Camera-type eye (tissue), 1 donor: ENCODE measurements around a stretch of chr2.

- RAMPAGE, long total RNA, result no peak
Observed at GRCh38 chr2:235792529-235793193, 298.8 kb downstream of the AGAP1 start.

GRCh38 chr2:235914348-235915323, 253.6 kb downstream of the GBX2 start:
- RAMPAGE, long total RNA, result no peak

DNA sequence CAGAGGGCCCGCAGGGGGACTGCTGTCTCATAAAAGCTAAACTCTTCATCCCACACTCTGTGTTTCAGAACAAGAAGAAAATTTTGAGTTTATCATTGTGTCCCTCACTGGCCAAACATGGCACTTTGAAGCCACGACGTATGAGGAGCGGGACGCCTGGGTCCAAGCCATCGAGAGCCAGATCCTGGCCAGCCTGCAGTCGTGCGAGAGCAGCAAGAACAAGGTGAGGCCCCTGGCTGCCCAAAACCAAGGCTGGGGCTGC, 131.8 kb downstream of the GBX2 start:
- RAMPAGE, long total RNA, result no peak

- RAMPAGE, long total RNA, result no peak
Observed at GRCh38 chr2:236164164-236164850, 3.9 kb downstream of the GBX2 start.

DNA sequence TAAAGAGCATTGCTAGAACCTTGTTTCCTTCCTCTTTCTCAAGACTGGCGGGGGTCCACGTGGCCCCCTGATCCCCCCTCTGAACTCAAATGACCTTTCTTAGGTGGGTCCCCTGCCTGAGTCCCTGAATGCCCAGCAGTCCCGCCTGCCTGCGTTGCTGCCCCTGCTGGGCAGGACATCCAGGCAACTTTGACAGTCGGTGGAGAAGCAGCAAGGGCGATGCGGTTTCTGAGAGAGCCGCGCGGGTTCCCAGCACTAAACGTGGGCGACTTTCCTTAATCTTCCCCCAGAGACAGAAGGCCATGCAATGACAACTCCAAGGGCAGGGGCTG, 27.7 kb downstream of the ASB18 start:
- RAMPAGE, long total RNA, result no peak

GRCh38 chr2:236334338-236334897, 70.2 kb upstream of the ASB18 start:
- RAMPAGE, long total RNA, result no peak

DNA sequence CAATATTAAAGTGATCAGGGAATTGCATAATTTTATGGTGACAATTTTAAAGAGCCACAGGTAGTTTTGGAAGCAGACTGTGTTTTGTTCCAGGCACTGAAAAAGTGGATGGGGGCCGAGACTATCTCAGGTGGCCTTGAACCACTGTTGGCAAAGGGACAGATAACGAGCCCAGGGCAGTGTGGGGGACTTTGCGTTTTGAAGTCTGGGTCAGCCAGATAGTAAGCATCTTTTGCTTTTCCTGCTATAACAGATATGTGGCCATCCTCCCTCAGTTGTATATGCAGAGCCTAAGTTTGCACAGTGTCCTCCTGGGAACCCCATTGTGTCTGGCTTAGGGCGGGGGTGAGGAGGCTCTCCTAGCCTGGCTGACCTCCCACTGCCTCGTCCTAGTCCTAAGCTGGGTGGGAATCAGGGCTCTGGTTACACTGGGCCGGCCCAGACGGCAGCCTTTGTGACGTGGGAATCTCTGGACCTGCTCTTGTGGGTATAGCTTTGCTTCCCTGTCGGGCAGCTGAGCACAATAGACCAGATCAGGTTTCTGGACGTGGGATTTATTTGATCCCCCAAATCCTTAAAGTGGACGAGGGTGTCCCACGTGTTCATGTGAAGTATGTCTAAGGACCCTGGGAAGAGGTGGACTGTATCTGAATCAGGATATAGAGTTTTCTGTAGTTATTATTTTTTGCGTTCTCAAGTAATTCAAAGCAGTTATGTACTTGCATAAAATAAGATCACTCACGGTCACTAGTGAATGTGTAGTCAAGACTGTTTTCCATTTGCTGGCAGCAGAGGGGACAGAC, 2.8 kb downstream of the ACKR3 start:
- RAMPAGE, long total RNA, result no peak

GRCh38 chr2:236715670-236716029, 146.0 kb downstream of the ACKR3 start:
- RAMPAGE, long total RNA, result no peak

DNA sequence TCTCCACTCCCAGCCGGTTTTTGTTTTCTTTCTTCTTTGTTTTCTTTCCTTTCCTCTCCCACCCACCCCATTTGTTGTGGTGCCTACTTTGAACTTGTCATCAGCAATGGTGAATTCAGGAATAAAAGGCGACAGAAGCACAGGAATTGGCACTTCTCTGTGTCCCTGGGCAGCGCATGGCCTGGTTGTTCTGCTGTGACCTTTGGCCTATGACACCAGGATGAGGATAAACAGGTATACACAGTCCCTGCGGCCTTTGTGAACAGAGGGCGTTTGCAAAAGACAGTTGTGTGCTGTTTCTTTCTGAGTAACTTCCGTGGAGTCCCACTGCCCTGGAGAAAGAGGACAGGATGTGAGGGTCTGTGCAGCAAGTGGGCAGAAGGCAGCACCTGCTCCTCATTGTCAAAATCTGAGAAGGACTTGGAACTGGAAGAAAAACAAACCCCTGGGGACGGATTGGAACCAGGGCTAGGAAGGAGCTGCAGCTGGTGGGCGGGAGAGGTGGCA, 159.3 kb downstream of the ACKR3 start:
- RAMPAGE, long total RNA, result no peak

GRCh38 chr2:236748142-236748953, 178.7 kb downstream of the ACKR3 start:
- RAMPAGE, long total RNA, result no peak

DNA sequence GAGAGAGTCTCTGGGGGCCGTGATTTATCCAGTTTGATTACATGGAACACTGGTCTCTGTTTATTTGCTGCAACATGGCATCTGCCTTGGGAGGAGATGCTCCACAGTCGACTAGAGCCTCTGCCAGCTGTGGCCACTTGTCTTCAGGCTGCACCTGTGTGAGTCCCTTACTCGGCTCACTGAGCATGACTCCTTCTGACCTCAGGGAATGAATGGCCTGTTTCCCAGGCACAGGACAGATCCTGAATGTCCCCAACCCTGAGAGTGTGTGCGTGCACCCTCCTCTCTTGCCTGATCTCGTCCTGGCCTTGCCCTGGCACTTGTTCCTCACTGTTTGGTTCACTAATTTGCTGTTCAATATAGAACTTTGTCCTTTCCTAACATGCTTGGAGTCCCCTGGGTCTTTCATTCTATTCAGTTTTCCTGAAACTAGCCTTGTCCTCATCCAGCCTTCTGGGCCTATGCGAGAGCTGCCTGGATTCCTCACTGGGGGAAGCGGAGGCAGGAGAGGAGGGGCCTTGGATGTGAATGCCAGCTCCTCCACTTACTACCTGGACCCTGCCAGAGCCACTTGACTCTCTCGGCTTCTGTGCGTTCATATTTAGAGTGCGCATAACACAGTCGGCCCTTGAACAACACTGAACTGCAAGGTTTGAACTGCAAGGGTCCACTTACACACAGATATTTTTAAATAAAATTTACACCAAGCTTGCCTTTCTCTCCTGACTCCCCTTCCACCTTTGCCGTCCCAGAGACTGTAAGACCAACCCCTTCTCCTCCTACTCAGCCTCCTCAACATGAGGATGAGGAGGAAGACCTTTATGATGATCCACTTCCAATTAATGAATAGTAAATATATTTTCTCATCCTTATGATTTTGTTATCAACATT, 184.8 kb downstream of the ACKR3 start:
- RAMPAGE, long total RNA, result no peak

- RAMPAGE, long total RNA, result no peak
Observed at GRCh38 chr2:236828816-236829327, 256.8 kb upstream of the COPS8 start.

GRCh38 chr2:236888896-236889452, 196.7 kb upstream of the COPS8 start:
- RAMPAGE, long total RNA, result no peak

DNA sequence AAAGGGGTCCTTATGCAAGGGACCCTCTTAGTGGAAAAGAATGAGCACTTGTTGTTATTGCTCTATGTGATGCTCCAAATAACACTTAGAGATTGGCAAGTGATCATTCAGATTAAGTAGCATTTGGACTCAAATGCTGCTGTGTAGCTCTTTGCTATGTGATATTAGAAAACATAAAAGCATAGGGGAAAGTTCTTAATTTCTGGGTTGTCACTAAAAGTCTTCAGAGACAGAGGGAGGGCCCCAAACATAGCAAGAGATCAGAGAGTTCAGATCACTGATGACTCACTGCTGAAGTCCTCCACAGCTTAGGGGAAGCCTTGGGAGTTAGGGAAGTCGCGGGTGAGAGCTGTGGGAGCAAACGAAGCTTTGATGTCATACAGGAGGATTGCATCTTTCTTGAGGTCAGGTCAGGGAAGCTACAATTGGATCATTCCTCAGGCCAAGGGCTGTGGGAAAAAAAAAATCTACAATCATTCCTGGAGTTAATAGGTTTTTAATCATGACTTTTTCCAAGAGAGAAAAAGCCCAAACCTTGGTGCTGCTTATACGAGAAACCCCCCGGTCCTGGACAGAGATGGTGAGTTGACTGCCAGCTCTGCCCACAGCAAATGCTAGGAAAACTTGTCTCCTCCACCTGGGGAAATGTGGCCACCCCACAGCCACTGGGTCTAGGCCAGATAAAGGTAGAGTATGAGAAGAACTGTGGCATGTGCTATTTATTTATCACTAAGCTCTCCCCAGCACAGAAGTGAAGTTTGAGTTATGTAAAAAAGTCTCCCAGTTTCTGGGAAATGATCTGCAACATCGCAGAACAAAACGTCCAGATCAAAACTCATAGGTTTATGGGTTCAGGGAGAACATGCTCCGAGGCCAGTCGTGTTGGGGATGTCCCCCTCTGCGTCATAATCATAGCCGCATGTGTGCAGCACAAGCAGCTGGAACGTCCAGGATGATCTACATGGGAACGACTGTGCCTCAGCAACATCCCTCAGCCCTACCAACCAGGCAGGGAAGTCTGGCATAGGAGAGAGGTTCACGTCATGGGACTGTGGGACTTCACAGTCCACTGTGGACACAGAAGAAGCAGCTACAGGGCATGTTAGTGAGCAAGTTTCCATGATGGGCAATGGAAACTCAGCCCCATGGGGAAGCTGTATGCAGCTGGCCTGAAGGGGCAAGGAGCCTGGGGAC, 96.4 kb downstream of the COPS8 start:
- RAMPAGE, long total RNA, result no peak

- RAMPAGE, long total RNA, result no peak
Observed at GRCh38 chr2:237190992-237191505, 105.4 kb downstream of the COPS8 start.

DNA sequence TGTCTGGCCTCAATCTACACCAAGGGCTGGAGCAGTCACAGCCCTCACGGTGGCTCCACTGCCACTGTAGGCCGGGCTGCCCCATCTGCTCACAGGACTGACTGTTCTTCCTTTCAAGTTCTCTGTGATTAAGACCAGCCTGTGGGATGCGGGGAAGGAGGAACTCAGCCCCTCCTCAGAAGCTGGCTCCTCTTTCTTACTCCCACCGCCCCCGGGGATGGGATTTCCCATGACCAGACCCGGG, 106.0 kb downstream of the COPS8 start:
- RAMPAGE, long total RNA, result no peak

DNA sequence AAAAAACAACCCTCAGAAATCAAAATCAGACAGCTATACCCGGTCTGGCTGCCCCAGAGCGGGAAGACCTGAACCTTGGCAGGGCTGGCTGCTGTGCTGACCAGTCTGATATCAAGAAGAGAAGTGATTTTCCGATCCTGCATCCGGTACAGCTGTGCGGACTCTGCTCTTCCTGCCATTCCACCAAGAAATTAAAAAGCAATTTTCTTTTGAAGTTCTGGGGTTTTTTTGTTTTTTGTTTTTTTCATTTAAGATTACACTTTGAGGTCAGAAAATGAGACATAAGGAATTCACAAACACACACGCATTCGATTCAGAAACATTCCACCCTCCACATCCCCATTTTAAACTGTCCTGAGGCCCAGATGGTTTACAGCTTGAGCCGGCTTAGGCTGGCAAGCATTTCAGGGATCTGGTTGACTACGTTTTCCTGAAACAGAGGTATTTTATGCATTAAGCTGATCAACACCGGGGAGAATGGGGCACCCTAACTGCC, 156.5 kb downstream of the COL6A3 start:
- RAMPAGE, long total RNA, result no peak

- RAMPAGE, long total RNA, result no peak
Observed at GRCh38 chr2:237296865-237297323, 117.1 kb downstream of the COL6A3 start.

DNA sequence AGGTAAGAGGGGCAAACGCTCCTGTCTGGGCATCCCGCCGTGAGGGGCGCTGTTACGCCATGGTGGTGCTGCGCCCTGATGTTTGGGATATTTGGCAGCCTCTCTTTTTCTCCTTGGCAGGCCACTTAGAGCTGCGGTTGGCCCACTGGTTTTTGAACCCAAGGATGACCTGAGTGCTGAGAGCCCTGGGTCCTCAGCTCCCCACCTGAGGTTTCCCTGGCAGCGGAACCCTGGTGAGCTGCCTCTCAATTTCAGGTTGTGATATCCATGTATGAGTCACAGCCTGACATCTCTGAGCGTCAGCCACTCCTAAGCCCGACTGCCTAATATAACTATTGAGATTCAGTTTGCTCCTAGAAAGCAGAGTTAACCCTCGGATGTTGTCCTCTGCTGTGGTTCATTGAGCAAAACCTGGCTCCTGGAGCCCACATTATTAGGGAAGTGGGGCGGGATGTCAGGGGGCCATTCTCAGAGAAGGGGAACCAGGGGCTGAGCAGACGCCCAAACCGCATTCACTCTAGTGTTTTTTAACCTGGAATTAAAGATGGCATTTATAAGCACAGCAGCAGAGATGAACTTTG, 103.2 kb downstream of the COL6A3 start:
- RAMPAGE, long total RNA, result no peak

GRCh38 chr2:237360884-237361525, 53.0 kb downstream of the COL6A3 start:
- RAMPAGE, long total RNA, result start-site peak on the minus strand at chr2:237361129-237361143, 51 reads